Skeletal muscle cell (primary cell): Measurements from ENCODE around the genes REXO2, NXPE1, CADM1 and BUD13.

- RRBS, result 90% methylated on average over 8 of the region's 15 CpGs
Observed at GRCh38 chr11:114155030-114155604, 95.6 kb downstream of the ZBTB16 start.

DNA sequence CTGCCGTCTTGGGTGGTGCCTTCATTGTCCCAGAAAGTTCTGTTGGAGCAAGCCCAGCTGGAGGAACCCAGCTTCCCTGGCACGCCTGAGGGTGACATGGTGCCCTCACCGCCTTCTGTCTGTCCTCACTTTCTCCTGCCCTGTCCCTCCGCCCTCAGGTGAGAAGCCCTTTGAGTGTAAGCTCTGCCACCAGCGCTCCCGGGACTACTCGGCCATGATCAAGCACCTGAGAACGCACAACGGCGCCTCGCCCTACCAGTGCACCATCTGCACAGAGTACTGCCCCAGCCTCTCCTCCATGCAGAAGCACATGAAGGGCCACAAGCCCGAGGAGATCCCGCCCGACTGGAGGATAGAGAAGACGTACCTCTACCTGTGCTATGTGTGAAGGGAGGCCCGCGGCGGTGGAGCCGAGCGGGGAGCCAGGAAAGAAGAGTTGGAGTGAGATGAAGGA is 46.0 kb upstream of the NNMT start:
- RRBS, result no CpG with 5 or more reads among the region's 20 CpGs

GRCh38 chr11:114404204-114404480 is 3.7 kb downstream of the RBM7 start:
- RRBS, result no CpG with 5 or more reads among the region's 1 CpG

DNA sequence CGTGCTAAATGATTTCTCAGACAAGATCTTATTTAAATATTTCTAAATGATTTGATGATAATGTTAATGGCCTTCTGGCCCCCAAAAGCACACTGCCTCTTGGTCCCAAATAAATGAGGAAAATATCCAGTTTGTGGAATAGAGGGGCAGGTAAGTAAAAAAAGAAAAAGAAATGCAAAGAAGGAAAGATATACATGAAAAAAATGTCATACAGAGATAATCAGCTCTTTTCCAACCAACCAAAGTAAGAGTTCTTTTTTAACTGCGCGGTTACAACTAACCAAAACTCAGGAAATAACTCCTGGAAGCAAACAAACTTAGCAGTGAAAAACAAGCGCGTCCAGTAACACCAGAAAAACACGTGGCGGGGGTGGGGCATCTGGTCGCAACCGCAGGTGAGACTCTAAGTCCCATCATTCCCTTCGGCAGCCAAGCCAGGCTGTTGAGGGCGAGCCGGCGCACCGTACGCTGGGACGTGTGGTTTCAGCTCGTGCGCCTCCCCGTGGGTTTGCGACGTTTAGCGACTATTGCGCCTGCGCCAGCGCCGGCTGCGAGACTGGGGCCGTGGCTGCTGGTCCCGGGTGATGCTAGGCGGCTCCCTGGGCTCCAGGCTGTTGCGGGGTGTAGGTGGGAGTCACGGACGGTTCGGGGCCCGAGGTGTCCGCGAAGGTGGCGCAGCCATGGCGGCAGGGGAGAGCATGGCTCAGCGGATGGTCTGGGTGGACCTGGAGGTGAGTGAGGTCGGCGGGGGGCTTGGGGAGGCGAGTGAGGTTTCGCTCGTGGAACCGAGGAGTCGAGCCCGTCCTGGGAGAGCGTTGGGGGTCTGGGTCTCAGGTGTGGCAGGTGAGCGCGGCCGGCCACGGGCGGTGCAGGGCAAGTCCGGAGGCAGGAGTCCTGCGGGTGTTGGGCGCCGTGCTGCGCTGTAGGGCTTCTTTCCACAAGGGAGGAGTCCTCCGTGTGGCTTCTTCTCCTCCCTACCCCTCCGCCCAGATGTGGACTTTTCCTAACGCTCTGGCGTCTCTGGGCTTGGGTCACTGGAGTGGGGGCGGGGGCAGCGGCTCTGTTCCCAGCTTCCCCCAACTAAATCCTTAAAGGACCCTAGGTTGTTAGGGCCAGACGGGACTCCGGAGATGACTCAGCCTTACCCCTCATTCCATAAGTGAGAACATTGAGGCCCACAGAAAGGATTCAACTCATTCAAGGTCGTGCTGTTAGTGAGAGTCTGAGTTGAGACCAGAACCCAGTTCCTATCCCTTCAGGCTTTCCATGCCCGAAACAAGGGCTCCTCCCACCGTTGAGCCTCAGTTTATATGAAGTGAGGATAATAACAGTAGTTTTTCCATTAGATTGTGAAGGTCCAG is at the start of gene REXO2:
Gene REXO2, plus strand, starts transcription at position 523 of the 1,361 bp plus-strand sequence.
- RRBS, result 0% methylated on average over 12 of the region's 70 CpGs

DNA sequence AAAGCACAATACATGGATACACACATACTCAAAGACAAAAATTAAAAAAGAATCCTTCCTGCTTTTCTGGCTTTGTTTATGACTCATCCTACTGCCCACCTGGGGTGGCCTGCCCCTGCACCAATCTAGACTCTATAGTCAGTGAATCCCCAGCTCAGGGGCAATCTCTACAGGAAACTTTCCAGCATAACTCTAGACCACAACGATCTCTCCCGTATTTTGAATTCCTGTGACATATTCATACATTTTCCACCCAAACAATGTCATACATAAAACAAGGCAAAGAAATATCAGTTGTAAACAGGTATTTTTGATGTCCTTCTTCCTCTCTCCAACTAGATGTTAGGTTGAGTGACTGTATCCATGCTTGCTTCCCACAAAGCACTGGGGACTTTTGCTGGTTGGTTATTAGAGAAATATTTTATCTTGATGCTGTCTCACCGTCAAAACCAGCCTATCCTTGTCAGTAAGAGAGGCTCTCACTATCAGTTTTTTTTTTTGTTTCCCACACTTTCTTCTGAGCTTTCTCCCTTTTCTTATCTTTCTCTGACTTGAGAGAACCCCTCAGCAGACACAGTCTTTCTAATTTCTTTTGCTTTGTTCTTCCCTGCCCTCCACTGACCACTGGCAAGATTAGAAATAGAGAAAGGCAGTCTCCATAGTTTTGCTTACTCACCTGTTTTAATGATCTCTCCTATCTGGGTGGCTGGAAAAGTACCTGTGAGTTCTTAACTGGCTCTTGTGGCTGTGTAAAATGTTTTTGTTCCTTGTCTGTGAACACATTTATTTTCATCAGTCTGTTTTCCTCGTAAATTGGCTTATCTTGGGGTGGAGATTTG is at the start of gene NXPE1:
Gene NXPE1, minus strand, starts transcription at position 760 of the 839 bp plus-strand sequence.
- RRBS, result no CpG with 5 or more reads among the region's 4 CpGs

DNA sequence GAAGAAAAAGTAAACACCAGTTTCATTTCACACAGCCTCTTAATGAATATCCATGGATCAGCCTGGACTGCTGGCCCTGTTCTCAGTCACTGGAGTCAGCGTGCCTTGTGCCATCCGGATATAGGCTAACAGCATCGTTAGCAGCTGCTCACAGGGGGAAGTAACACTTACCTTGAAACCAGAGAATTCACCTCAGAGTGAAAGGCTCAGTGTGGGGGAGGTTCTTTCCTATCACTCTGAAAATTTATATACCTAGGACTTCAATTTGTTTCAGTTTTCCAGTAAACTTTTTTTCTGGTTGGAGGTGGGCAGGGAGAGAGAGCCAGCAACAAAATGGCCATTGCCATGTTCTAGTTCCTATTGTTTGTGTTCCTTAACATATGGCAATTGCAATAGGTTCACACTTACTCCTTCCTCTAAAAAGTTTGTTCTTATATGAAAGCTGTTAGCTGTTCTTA is 247.8 kb downstream of the CADM1 start:
- RRBS, result no CpG with 5 or more reads among the region's 3 CpGs

DNA sequence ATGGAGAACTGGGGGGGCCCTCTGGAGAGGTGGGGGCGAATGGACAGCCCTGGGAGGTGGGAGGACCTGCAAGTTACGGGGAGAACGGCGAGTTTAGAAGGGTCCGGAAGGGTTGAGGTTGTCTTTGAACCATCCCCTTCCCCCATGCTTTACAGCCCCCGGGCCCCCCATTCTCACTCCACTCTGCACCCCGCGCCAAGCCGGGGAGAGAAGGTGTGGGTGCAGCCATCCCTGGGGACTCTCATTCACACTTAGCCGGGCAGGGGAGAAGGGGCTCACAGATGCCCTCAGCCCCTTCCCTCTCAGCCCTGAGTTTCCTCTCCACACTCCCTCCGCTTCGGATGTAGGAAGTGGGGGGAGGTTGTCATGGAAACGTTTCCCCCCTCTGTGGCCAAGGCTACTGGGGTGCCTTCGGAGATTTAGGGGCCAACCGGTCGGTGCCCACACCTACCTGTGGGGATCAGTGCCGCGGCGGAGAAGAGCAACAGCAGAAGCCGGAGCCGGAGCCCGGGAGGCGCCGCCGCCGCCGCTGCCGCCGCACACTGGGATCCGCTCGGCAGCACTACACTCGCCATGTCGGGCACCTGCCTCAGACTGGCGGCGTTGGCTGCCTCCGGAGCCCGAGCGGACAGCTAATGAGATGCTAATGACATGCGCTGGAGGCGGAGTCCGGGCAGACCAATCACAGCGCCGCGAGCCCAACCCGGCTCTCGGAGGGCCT is at the start of gene CADM1:
Gene CADM1, minus strand, starts transcription at position 596 of the 721 bp plus-strand sequence.
- RRBS, result 2% methylated on average over 17 of the region's 46 CpGs

GRCh38 chr11:115505254-115505897 is 1.2 kb upstream of the CADM1 start:
- RRBS, result 10% methylated on average over 2 of the region's 14 CpGs

GRCh38 chr11:115607448-115607923 is 103.3 kb upstream of the CADM1 start:
- RRBS, result no CpG with 5 or more reads among the region's 12 CpGs

- RRBS, result 5% methylated on average over 3 of the region's 10 CpGs
Observed at GRCh38 chr11:115622749-115623548, 118.7 kb upstream of the CADM1 start.

- RRBS, result 35% methylated on average over 3 of the region's 29 CpGs
Observed at GRCh38 chr11:115660165-115660755, 156.0 kb upstream of the CADM1 start.

DNA sequence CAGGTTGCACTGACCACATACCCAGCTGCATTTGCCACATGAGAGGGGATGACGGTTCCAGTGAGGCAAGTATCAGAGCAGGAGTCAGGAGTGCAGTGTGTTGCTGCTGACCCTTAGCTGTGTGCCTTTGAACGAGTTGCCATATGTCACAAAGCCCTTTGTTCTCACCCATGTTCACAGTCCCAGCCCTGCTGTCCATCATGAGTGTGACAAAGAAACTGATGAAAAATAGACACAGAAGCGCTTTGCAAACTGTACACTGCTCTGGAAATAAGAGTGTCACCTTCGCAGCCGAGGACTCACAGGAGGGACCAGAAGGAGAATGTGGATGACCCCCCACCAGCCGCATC is 568.8 kb upstream of the CADM1 start:
- RRBS, result no CpG with 5 or more reads among the region's 6 CpGs

- RRBS, result no CpG with 5 or more reads among the region's 4 CpGs
Observed at GRCh38 chr11:116147719-116148046, 625.1 kb downstream of the BUD13 start.

DNA sequence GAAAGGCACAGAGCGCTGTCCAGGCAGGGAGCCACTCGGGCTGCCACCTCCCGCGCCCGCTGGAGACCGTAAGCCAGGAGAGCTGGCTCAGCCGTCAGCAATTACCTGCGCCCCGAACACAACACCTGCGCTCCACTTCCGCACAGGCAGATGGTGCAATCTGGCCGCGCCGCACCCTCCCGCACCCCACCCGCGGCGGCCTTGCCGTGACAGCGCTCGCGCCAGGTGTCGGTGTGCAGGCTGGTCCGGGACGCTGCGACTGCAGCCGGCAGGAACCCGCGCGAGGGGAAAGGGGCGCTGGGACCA is 65.4 kb downstream of the BUD13 start:
- RRBS, result no CpG with 5 or more reads among the region's 31 CpGs

DNA sequence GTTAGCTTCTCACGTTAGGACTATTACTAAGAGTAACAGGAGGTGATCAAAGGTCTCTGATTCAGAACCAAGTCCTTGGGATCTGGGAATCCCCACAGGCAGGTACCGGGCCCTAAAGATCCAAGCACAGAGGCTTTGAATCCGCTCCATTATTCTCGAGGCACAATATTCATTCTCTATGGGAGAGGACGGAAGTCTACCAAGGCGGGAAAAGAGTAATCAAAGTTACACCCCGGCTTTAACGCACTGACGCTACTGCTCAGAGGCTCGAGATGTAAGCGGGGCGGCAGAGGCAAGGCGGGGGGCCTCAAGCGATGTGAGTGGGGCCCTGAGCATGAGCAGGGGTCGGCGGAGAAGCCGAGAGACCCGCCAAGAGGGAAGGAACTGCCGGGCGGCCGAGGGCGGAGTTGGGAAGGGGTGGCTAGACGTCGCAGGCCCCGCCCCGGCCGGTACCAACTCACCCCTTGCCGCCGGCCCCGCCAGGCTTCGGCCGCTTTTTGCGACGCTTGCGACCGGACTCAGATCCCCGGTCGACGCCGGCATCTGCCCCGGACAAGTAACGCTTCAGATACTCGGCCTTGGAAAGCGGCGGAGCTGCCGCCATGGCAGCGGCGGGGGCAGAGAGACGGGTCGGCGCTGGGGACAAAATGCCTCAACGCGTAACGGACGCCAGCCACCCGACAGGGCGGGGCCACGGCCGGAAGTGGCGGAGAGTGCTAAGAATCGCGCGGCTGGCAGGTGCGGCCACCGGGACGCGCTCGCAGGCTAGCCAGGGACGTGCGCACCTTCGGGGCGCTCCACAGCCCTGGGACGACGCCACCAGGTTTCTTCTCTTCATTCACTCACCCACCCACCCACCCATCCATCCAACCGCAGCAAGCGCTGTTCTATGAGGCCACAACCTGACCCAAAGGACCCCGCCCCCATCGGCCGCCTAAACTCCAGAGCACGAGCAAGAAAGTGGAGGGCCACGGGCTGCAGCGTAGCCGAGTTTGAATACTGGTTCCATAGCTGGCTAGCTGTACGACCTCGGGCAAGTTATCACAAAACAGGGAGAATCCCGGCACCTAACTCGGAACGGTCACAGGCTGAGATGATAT is at the start of gene BUD13:
Gene BUD13, minus strand, starts transcription at position 627 of the 1,100 bp plus-strand sequence.
- RRBS, result under 1% methylated on average over 23 of the region's 88 CpGs

DNA sequence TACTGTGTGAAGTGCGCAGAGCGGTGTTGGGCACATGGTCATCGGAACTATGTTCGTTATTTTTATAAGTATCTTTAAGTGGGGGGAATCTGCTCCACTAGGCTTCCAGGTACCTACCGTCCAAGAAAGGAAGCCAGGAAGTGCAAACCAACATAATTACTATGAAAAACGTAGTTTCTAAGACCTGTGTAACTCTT is 572 bp upstream of the BUD13 start:
- RRBS, result no CpG with 5 or more reads among the region's 6 CpGs

DNA sequence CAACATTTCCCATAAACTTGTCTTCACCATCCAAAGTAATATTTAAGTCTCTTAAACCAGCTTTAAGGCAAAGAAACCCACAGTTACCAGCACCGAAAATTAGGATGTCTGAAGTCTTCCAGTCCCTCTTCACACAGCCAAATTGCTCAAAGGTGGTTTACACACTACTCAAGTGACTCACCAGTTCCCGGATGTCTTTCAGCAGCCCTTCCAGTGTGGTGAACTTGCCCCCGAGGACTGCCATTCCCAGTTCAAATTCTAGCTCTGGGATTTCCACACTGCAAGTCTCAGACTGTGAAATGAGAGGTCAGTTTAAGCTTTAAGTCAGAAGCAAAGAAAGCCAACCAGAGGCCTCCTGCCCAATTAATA is 5.1 kb downstream of the ZPR1 start:
- RRBS, result no CpG with 5 or more reads among the region's 3 CpGs

DNA sequence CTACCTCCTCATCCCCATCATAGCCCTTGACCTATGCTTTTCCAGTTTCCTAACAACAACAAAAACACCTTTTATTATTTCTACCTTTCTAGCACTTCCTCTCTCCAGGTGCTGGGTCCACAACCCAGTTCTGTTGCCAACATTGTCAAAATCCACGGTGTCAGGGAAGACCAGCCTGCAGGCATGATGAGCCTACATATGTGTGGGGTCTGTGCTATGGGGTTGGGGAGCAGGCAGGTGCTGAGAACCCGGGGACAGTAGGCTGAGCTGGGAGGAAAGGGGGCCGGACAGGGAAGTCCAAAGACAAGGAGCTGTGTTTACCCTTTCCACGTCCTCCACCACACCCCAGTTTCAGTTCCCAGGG is 716 bp upstream of the ZPR1 start:
- RRBS, result 71% methylated on average over 1 of the region's 4 CpGs

DNA sequence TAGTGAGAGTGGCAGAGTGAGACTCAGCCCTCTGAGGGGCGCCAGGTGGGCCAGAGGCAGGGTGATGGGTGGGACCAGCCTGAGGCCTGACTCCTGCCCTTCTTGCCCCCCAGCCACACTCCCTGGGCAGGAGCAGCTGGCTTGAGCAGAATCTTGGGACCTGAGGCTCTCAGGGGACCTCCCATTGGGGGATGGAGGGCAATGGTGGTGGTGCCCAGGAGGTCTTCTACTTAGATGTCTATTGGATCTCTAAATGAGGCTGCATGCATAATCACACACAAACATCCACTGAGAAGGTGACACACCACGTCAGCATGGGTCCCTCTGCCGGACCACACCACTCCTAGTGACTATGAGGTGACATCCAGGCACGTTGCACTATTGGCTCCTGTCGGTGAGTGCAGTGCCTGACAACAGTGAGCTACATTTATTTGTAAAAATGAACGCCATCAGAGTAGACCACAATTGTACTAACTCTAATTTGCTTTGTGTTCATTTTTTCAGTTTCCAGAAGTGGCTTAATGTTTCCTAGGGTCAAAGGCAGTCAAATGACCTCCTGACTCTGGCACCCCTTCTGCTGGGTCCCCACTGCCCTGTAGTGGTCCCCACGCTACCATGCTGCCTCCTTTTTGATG is 2.3 kb upstream of the APOA4 start:
- RRBS, result no CpG with 5 or more reads among the region's 7 CpGs

- RRBS, result 52% methylated on average over 2 of the region's 11 CpGs
Observed at GRCh38 chr11:116826654-116827495, 2.8 kb upstream of the APOC3 start.